ENCODE results near the genes CCDC180 and TDRD7.

DNA sequence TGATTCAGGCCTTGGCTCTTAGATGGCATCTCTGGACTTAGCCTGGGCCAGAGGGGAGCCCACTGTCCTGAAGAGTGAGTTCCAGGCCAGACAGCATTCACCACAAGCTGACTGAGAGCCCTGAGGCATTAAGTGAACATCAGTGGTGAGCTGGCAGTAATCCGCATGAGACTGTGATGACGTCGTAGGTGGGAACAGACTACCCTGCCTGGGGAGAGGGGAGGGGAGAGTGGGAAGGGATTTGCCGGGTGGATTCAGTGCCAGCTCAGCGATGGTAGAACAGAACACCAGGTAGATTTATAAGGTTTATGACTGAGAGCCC, 5.5 kb upstream of the ZNF782 start:
- PRO-cap, 8 experiments = no peak in any of the 8 experiments

- PRO-cap, 8 experiments = no peak in any of the 8 experiments
Measured at GRCh38 chr9:97307465-97308292, at the start of gene CCDC180. TSS of gene CCDC180 (plus strand) at chr9:97307659.

- PRO-cap, 8 experiments = no peak in any of the 8 experiments
Measured at GRCh38 chr9:97385951-97386861, 25.7 kb upstream of the TDRD7 start.

DNA sequence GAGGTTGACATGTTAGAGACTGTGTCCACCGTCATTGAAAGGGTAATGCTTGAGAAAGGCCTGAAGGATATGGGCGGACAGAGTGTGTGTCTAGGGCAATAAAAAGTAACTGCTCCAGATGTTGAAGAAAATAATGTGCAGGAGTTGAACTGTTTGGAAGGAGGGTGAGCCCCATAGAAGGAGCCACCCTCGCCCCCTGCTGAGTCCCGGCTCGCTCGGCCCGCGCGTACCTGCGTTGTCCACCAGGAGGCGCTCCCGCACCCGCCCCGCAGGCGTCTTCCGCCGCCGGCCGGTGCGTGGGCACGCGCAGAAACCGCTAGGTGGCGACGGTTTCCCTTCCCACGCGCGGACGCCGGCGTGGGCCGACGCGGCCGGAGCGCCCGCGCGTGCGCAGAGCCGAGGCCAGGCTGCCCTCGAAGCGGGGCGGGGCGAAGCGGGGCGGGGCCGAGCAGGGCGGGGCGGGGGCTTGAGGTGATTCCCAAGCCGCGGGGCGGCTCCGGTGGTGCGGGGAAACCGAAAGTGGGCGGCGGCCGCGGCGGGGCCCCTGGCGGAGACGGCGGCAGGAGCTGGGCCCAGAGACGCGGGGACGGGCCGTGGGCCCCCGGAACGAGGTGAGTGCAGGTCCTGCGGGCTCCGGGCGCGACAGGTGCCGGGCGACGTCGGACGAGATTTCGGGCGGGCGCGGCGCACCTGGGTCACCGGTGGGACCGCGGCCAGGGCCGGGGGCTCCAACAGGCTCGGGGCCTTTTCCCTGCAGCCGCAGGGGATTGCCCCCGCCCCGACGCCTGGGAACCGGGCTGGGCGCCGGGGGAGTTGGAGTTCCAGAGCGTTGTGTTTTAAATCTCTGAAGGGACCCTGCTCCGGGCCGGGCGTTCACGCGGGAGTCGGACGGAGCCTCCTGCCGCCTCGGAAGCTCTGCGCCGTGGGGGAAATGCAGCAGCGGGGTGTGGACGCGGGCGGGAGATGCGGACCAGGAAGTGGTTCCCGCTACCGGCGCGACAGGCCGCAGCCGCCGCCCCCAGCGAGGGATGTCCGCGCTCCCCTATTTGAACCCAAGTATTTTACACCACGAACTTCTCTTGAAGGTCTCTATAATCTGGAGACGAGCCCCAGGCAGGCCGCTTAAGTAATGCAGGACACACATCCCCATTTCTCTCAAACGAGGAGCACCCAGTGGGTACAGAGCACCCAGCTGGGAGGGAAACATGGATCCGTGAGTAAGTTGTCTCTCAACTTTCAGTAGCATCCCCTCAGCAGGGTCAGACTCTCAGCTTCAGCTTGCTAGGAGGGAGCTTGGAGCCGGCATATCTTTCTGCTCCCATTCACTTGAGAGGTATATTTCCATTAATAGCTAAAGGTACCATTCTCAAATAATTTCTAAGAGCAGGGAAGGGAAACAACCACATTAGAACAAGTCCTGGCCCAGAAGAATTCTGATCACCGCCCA, at the start of gene TDRD7:
Gene TDRD7, plus strand, starts transcription at position 469 of the 1,447 bp plus-strand sequence.
- PRO-cap, 8 experiments = peak in 8 of 8 experiments; most common plus-strand start position 575 of the sequence (in 6); most common minus-strand start position 965 of the sequence (in 7)

GRCh38 chr9:97524018-97524578, 22.6 kb downstream of the TMOD1 start:
- PRO-cap, 8 experiments = no peak in any of the 8 experiments

GRCh38 chr9:97570857-97571499, 62.2 kb downstream of the TSTD2 start:
- PRO-cap, 8 experiments = no peak in any of the 8 experiments

DNA sequence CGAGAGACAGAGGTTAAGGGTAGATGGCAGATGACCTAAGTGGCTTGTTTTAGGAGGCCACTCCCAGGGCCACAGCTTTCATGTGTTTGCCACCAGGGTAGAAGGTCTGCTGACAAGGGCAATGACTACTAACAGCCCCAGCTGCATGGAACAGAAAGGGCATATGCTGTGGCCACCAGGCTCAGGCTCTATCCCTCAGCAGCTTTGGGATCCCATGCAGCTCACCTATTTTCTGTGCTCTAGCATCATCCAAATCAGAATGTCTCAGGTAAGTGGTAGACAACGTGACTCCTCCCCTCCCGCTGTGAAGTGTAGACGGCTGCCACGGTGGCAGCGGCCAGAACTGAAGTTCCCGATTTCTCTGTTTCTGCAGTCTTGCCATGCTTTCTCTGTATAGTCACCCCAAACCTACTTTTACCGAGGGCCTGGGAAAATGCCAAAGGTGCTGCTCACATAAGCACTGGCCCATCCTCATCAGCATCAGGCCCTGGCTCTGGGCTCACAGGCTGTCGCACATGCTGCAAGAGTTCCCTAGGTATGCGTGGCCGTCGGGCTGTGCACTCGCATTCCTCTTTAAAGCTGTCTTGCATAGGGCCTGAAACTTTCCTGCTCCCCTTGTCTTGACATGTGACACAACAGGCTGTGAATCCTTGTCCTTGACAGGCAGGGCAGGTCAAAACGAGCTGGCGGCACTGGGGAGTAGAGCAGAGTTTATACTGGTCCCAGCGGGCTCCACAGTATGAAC, 31.0 kb downstream of the TSTD2 start:
- PRO-cap, 8 experiments = no peak in any of the 8 experiments

GRCh38 chr9:97675980-97676551, 21.1 kb downstream of the XPA start:
- PRO-cap, 8 experiments = no peak in any of the 8 experiments

- PRO-cap, 8 experiments = peak in 5 of 8 experiments; most common plus-strand start chr9:97803590 (in 3); most common minus-strand start chr9:97803487 (in 3)
Measured at GRCh38 chr9:97803331-97804123, 49.5 kb upstream of the FOXE1 start.

- PRO-cap, 8 experiments = peak in 1 of 8 experiments; most common plus-strand start chr9:97907896 (in 1); most common minus-strand start chr9:97907710 (in 1)
Measured at GRCh38 chr9:97907613-97907980, 14.7 kb downstream of the TRMO start.

GRCh38 chr9:97918366-97919071, 3.8 kb downstream of the TRMO start:
- PRO-cap, 8 experiments = peak in 4 of 8 experiments; most common minus-strand start chr9:97918784 (in 4)

DNA sequence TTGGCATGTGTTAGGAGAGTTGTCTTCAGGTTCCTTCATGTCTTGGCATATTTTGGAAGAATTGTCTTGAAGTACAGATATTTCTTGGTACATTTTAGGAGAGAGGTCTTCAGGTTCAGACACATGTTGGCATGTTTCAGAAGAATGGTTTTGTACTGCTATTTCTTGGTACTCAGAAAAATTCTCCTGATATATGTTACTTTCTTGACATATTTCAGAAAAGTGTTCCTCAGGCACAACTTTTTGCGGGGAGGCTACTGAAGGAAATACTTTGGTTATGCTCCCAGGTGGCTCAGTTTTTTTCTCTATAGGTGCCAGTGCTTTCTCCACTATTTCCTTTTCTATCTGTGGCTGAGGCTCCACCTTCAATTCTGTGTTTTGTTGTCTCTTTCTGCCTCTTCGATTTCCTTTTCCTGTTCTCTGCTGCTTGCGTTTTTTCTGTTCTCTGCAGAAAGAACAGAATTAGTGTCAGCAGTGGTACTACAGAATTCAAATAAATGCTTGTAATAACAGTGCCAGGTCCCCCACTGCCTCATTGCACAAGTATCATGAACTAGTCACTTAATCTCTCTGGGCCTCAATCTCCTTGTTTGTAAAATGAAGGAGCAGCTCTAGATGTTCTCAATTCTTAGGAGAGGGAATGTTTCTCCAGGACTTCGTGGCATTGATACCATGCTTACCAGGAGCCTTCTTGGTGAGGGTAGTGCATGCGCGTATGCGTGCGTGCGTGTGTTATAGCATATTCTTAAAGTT, 7.0 kb downstream of the HEMGN start:
- PRO-cap, 8 experiments = no peak in any of the 8 experiments

DNA sequence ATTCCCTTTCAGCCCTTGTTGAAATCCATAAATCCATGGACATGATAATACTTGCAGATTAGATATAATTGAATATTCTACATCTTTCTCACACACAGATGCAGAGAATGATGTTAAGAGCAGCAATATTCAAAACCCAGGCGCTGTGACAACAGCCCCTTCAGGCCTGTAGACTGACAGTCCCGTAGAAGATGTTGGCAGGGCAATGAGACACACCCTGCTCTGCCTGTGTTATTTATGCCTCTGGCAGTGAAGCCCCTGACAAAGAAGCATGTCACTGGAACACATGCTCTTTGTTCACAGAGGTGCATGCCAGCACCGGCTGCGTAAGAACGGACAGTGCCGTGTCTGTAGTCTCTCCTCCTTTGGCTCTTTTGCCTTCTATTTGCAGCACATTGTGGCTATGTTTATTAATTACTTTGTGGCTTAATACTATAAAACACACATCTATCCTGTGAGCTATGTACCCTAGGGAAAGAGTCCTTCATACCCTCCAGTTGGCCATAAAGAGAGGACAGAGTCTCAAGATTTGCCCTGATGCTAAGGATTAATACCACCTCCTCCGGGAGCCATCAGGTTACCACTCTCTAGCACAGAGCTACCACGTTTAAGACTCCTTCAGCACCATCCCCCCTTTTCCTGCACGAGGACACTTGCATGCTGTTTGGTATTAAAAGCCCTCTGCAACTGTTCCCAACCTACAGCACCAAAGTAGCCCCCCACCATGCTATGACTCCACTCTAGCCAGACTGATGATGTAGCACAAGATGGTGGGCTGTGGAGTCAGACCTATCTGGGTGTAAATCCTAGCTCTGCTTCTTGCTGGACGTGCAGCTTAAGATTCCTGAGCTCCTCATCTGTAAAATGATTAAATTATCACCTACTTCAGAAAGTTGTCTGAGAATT, 2.0 kb upstream of the ANP32B start:
- PRO-cap, 8 experiments = no peak in any of the 8 experiments

DNA sequence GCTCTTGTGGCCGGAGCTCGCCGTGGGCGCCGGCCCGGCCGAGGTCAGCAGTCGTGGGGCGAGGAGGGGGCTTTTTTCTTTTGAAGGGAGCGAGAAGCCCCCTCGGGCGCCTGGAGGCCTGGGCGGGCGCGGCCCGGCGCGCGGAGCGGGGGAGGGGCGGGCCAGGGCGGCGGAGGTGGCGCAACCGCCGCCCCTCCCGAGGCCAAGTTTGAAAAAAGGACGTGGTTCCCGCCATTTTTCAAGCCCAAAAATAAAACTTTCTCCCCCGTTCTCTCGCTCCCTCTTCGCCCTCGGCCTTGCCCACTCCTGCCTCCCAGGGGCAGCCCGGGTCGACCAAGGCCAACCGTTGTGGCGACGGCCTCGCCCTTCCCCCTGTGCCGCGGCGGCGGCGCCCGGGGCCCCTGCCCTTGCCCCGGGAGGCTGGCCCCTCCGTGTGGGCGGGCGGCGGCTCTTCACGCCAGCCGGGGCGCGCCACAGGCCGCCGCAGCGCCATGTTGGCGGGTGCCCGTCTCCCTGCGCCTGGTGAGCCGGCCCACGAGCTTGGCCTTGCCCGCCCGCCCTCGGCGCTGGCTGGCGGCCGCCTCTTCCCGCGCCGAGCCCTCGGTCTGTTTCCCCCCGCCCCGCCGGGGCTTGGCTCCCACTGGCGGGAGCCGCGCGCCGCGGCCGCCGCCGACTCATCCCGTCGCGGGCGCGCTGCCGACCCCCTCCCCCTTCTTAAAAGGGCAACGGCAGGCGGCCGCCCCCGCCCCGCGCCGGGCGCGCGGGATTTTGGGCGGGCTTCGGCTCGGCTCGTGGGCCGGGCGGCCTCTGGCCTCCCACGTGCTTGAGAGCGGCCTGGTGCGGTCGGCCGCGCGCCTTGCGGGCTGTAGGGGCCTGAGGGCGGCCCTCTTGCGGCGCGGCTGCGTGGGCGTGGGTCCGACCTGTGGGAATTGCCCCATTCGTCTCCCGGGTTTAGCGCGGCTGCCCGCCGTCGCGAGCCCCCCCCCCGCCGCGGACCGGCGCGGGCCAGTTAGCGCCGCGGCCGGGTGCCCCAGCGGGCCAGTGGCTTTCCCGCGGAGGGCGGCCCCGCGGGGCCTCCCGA, 1.3 kb downstream of the ANP32B start:
- PRO-cap, 8 experiments = peak in 8 of 8 experiments; most common plus-strand start position 492 of the sequence (in 2); most common minus-strand start position 607 of the sequence (in 6)

- PRO-cap, 8 experiments = no peak in any of the 8 experiments
Measured at GRCh38 chr9:98071601-98072172, 15.2 kb downstream of the NANS start.

- PRO-cap, 8 experiments = peak in 2 of 8 experiments; most common plus-strand start chr9:98108212 (in 2)
Measured at GRCh38 chr9:98108119-98108348, 11.0 kb downstream of the TRIM14 start.

- PRO-cap, 8 experiments = peak in 5 of 8 experiments; most common plus-strand start chr9:98118440 (in 2); most common minus-strand start chr9:98118531 (in 1)
Measured at GRCh38 chr9:98118040-98118718, 843 bp downstream of the TRIM14 start.

GRCh38 chr9:98146102-98146893, 27.3 kb upstream of the TRIM14 start:
- PRO-cap, 8 experiments = peak in 7 of 8 experiments; most common plus-strand start chr9:98146480 (in 7); most common minus-strand start chr9:98146310 (in 6)

DNA sequence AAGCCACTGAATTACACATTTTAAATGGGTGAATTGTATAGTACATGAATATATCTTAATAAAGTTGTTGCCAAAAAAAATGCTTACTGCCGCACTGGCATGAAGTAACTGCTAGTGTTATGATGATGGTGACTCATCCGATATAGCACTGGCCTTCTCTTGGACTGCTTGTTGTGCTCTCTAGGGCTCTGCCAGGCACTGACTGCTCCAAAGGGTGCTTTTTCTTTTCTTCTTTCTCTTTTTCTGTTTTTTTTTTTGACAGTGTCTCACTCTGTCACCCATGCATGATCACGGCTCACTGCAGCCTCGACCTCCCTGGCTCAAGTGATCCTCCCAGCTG, 23.4 kb downstream of the TBC1D2 start:
- PRO-cap, 8 experiments = no peak in any of the 8 experiments

DNA sequence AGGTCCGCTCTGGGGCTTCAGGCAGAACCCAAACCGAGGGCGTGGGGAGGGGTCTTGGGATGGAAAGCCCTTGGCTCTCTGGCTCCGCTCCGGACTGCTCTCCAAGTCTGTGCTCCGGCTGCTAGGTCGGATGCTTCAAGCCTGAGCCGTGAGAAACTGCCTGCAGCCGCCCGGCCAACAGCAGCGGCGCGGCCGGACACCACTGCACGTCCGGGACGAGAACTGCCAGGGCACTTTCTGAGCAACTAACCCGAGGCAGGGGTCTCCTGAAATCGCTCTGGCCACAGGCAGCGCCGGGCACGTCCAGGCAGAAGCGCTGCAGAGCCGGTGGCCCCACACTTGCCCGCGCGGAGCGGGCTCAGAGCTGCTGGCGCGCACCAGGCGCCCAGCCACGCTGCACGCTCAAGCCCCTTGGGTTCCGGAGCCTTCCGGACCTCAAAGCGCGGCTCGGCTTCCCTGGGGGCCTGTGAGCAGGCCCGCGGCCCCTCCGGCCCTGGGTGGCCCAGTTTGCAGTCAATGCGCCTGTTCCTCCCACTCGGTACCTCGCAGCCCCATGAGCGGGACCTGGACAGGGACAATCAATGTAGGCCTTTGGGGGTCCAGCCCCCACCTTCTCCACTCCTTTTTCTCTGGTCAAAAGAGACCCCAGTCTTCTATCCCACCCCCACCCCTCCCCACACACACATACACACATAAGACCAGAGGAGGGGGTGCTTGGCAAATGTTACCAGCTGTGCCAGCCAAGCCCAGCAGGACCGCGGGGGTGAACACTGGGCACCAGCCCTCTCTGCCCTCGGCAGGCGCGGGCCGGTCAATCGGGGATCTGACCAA, 1.0 kb downstream of the GABBR2 start:
- PRO-cap, 8 experiments = no peak in any of the 8 experiments